Jejunum (tissue), 1 donor: ENCODE data around the genes RBM48 and TFPI2.

- PRO-cap: no peak
These were observed 3.1 kb downstream of the FZD1 start for GRCh38 chr7:91266859-91268196.

- PRO-cap: no peak
These were observed 51.3 kb downstream of the AKAP9 start for GRCh38 chr7:91992016-91992249.

DNA sequence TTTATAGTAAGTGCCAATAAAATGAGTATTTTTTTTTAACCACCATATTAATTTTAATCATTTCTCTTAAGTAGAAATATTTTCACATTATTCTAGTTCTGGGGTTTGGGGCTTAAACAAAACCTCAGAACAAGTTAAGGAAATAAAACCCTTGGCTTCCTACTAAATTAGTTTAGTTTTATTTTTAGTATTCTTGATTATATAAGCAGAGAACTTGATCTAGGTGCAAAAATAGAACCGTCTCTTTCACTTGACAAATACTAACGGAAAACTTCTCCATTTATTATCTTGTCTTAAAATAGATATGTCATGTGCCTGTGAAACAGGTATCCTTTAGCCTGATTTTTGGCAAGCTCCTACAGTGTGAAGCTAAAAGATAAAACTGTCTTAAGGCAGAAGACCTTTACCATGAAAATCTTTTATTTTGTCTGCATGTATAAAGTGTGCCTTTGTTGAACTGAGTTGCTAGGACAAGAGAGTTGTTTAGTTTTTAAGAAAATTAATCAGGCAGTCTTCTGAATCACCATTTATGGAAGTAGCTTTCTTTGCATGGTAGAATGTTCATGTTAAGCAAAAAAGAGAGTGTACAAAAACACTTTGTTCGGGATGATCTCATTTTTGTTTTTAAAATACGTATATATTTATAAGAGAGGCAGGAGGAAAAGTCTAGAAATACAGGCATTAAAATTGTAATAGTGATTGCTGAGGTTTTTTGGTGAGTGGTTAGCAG, 90.6 kb downstream of the CYP51A1 start:
- PRO-cap: no peak

DNA sequence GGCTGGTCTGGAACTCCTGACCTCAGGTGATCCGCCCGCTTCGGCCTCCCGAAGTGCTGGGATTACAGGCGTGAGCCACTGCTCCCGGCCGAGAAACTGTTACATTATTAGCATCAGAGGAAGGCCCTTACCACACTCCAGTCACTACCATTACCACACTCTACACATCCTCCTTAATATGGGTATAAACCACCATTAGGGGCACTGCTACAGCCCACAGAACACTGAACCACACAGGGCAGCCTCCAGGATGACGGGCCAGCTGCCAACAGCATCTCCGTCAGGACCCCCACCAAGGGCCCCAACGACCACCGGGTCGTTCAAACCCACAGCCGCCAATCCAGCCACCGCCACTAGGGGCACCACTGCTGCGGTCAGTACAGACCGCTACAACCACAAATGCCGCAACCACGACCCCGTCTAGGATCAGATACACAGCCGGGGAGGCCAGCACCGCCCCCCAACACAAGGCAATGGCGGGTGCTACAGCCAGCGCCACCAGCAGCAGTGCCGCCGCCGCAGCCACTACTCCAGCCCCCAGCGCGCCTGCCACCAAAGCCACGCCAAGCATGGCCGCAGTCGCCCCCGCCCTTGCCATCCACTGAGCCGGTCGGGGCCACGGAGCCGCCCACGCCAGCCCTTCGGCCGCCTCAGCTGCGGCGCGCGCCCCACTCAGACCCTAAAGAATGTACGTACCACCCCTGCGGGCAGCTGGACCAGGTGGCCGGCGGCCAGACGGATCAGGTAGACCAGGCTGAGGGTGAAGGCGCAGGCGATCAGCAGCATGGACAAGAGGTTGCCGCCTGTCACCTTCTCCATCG, 590 bp downstream of the CYP51A1 start:
- PRO-cap: unidirectional peak, plus-strand start at position 463 of the sequence; bidirectional peak, plus-strand start at position 601 of the sequence, minus-strand start at position 527 of the sequence

- PRO-cap: no peak
These were observed 98.5 kb upstream of the GATAD1 start for GRCh38 chr7:92348374-92349551.

- PRO-cap: bidirectional peak, plus-strand start at chr7:92528811, minus-strand start at chr7:92528454
These were observed at the start of gene RBM48 for GRCh38 chr7:92528135-92529338. Gene RBM48, plus strand, starts transcription at chr7:92528795.

GRCh38 chr7:92532365-92532685, 3.7 kb downstream of the RBM48 start:
- PRO-cap: no peak

GRCh38 chr7:92608266-92609298, 18.4 kb upstream of the FAM133B start:
- PRO-cap: no peak

DNA sequence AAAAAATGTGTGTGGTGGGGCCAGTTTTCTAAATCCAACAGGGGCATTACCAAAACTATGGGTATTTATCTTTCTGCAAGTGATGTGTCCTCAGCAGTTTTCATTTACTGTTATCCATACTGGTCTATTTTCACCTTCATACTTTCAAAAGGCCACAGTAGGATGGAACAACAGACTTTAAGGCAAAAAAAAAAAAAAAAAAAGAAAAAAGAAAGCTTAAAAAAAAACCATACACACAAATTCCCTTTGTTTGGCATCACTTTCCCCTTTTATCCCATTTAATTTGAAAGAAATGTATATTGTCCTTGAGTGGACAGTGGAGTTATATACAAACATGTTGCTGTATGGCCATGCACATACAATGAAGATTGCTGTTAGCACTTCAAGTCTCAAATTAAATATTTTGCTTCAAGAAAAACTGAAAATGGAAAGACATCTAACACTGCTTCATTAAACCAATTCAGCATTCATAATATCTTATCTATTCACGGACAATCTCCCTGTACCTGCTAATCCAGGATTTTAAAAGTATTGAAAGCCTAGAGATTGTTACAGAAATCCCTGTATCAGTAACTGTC, 76.8 kb downstream of the CDK6 start:
- PRO-cap: no peak

GRCh38 chr7:92835878-92836363, 452 bp downstream of the CDK6 start:
- PRO-cap: bidirectional peak, plus-strand start at chr7:92835963, minus-strand start at chr7:92835906

DNA sequence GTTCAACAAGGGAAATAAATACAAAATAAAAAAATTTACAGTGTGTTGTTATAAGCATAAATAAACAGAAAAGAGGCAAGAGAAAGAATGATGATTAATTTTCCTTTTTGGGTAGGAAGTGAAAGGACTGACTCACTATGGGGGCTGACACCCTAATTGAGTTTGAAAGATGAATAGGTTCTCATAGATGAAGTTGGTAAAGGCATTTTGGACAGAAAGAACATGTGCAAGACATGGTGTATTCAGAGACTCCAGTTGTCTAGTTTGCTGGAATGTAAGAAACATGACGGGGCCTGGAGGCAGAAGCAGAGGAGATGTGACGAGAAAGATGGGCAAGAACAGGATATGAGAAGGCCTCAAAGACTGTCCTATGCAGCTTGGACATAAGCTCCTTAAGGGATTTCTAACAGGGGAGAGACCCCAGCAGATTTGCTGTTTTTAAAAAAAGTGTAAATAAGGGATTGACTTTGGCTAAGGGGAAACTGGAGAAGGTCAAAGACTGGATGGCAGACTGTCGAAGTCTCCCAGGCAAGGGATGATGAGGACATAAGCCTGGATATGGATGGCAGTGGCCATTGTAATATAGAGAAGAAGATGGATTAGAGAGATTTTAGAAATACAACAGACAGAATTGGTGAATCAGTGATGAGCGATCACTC, 83.9 kb downstream of the VPS50 start:
- PRO-cap: no peak

- PRO-cap: no peak
These were observed 937 bp upstream of the CALCR start for GRCh38 chr7:93575477-93575845.

DNA sequence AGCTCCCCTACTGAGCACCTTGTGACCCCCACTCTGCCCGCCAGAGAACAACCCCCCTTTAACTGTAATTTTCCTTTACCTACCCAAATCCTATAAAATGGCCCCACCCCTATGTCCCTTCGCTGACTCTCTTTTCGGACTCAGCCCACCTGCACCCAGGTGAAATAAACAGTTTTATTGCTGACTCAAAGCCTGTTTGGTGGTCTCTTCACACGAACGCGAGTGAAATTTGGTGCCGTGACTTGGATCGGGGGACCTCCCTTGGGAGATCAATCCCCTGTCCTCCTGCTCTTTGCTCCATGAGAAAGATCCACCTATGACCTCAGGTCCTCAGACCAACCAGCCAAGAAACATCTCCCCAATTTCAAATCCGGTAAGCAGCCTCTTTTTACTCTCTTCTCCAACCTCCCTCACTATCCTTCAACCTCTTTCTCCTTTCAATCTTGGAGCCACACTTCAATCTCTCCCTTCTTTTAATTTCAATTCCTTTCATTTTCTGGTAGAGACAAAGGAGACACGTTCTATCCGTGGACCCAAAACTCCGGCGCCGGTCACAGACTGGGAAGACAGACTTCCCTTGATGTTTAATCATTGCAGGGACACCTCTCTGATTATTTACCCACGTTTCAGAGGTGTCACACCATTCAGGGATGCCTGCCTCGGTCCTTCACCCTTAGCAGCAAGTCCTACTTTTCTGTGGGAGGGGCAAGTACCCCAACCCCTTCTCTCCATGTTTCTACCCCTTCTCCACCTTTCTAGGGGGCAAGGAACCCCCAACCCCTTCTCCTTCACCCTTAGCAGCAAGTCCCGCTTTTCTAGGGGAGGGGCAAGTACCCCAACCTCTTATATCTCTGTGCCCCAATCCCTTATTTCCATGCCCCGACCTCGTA, 65.8 kb upstream of the CALCR start:
- PRO-cap: no peak

DNA sequence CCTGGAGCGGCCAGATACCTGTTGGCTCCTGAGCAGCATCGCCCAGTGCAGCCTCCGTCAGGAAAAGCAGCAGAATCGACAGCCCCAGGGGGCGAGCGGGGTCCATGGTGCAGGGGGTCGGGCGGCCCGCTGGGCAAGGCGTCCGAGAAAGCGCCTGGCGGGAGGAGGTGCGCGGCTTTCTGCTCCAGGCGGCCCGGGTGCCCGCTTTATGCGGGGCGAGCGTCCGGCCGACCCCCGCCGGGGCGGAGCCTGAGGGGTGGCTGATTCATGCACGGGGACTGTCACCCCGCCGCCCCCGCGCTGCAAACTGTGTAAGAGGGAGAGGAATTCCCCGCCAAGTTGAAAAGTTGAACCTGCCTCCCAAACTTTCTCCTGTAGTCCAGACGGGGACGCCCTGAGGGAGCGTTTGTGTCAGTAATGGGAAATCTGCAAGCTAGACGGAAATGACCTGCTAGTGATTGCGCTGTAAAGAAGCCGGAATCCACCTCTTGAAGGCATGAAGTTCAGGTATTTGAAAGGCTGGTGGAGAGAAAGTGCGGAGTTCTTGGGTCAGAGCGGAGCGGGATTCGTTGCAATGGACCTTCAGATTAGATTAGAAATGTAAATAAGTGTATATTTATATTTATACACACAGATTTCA, at the start of gene TFPI2:
Gene TFPI2, minus strand, starts transcription at position 181 of the 640 bp plus-strand sequence.
- PRO-cap: no peak

DNA sequence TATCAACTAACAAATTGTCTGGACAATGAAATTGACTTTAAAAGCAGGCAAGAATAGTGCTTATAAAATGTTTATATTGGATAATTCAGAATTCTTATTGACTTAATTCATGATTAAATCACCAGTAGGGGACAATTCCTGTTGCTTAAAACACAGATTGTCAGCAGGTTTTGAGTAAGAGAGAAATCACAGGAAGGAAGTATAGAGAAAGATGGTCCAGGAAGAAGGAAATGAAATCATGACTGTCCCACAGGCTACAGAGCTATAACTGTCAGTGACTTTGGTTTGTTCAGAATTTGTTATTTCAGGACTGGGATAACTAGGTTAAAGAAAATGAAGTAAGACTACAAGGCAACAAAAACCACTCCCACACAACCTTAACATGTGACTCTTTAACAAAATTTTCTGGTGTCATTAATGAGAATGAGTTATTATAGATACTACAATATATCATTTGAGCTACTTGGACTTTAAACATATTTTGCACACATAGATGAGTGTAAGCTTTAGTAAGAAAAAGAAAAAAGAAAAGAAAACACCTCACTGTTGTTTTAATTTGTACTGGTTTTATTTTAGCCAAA, 6.9 kb downstream of the GNGT1 start:
- PRO-cap: no peak

GRCh38 chr7:93922851-93923914, 1.6 kb downstream of the GNG11 start:
- PRO-cap: no peak

- PRO-cap: no peak
These were observed 6.1 kb downstream of the GNG11 start for GRCh38 chr7:93927575-93928043.

DNA sequence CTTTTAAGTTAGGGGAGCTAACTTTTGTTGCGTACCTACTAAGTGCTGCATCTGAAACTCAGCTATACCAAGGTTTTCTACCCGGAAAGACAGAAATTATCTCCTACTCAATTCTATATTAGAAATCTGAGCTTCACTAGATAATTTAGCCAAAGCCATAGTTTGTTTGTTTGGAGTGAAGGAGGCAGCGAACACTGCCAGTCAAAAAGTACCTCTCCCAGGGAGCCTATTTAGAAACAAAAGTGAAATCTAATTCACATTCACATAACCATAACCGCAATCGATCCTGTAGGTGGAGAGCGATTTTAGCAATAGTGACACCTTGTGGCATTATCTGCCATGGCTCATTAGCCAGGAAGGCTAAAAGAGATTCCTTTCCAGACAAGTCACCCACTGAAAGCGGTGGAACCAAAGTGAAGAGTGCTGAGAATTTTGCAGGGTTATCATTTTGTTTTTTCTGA, 83.5 kb upstream of the BET1 start:
- PRO-cap: no peak

DNA sequence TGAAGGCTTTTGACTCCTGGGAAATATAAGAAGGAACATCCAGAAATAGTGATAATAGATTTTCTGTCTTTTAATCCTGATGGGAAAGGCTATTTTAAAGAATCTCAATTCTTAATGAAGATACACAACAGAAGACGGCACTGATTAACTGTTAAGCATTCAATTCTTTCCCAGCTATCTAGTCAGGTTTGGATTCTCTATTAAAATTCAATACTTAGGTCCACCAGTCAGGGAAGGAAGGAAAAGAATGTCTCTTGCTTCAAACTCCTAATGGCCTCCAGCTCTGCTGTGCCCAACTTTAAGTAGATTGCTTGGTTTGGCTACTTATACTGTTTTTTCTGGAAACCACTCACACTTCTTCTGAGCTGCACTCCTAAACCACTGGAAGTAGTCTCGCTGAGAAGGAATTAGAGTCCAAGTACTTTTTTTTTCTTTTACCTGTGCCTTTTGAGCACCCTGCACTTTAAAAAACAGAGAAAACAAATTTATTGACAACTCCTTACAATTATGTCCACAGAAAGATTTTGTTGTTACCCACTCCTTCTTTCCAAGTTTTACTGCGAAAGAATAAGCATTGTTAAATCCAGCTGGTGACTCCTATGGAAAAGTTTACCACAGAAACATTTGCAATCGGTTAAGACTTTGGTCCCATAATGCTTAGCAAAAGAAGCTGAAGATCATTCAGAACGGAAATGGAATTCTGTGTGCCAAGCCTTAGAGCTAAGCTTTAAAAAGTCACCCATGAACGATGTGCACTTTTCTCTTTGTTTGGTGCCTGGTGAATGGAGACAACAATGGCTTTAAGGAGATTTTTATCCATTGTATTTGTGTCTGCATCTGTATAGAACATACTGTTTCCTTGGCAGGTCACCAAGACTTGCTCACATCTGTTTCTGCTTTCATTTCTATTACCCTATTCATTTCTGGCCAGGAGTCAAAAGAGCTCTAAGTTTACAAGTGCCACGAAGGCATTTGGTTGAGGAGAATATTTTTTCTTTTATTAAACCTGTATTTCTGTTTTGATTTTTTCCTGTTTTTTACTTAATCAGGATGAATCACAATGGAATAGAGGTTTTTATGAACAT, 26.5 kb upstream of the COL1A2 start:
- PRO-cap: no peak

DNA sequence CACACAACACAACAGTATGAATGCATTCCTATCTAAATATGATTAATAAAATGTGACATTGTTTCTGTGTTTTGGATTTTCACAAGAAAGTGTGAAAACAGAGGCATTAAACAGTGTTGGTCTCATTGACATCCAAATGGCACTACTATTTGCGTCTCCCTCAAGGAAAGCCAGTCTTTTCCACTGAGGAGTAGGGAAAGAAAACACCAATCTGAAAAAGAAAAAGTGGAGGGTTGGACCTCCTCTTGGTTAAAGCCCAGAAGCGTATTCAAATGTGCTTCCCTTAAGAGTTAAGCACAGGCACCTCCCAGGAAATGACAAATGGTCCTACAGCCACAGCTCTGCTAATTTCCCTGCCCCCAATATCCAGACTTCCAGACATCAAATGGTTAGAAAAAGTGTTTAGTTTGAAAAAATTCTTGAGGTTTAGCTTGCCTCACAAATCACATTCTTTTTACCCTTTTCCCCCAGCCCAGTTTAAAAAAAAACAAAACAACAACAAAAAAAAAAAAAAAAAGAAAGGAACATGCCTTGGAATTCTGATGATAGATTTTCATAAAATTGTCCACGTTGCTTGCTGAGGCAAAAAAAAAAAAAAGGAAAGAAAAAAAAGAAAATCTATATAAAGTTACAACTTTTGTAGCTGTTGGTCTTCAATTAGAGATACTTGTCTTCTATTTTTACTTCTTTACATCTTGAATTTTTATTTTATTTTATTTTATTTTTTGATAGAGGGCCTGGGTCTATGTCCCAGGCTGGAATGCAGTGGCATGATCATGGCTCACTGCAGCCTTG, 19.0 kb upstream of the COL1A2 start:
- PRO-cap: no peak